Airway epithelial cell (primary cell): ENCODE results near the gene CYP2W1.

- RAMPAGE, long total RNA = no peak
These were observed 33.7 kb downstream of the GET4 start for GRCh38 chr7:909851-910614.

- RAMPAGE, long total RNA = no peak
These were observed 8.1 kb upstream of the ADAP1 start for GRCh38 chr7:962662-962872.

- RAMPAGE, long total RNA = no peak
These were observed 7.9 kb downstream of the COX19 start for GRCh38 chr7:967265-967934.

DNA sequence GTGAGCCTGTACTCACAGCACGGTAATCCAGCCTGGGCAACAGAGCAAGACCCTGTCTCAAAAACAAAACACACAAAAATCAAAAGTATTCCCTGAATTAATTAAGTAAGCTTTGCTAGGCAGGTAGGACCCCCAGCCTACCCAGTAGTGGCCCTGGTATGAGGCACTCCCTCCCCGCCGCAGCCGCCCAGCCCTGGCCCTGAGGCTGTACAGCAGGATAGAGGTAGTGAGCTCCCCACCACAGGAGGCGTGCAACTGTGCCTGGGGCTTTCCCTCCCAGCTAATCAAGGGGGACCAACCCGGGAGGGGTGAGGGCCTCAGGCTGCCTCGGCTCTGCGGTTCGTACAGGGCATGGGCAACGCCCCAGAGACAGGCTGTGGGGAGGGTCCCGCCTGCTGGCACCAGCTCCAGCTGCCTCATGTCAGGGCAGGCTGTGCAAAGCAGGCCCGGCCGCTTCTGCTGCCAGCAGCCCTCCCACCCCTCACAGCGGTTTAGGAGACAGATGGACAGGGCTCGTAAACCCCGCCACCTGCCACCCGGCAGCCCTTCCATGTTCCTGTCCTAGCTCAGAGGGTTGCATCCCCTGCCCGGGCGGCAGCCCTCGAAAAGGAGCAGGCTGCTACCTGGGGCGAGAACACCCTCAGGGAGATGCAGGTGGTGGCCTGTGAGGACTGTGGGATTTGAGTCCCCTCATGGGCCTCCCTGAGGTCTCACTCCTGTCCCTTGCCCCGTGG lies 839 bp upstream of the CYP2W1 start:
- RAMPAGE, long total RNA = no peak

GRCh38 chr7:983122-983674 lies at the start of gene CYP2W1:
Gene CYP2W1 (plus strand): TSS chr7:983181.
- RAMPAGE, long total RNA = no peak

- RAMPAGE, long total RNA = no peak
These were observed 21.4 kb upstream of the GPR146 start for GRCh38 chr7:1022840-1023539.

DNA sequence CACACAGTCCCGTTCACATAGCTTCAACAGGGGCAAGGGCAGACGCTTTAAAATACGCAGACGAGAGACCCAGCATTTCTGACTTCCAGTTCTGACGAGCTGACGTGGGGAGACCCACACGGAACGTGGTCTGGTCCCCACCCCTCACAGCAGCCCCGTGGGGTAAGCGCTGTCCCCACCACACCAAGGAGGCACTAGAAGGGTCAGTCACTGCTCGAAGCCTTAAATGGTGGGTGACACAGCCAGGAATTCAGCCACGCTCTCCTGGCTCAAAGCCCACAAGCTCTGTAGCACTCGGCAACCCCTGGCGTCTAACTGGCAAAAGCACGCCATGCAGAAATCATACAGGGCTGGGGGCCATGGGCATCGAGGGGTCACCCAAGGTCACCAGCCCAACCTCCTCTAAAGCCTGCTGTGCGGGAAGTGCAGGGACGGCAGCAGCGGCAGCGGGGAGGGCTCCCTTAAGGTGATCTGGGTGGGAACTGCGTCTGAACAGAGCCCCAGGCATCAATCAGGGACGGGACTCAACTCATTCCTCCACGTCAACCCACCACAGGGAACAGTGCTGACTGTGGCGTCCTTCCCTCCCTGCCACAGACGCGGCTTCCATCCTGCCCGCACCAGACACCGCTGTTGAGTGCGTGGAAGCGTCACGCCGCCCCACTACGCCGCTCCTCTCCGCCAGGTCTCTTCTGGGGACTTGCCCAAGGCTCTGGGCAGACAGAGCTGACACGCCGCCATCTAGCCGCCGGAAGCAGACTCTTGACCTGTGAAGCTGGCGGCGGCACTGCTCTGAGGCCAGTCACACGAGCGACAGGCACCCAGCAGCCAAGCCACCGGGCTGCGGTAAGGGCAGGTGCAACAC lies 7.8 kb downstream of the GPER1 start:
- RAMPAGE, long total RNA = no peak

- RAMPAGE, long total RNA = no peak
These were observed 7.1 kb downstream of the ZFAND2A start for GRCh38 chr7:1152620-1153513.

DNA sequence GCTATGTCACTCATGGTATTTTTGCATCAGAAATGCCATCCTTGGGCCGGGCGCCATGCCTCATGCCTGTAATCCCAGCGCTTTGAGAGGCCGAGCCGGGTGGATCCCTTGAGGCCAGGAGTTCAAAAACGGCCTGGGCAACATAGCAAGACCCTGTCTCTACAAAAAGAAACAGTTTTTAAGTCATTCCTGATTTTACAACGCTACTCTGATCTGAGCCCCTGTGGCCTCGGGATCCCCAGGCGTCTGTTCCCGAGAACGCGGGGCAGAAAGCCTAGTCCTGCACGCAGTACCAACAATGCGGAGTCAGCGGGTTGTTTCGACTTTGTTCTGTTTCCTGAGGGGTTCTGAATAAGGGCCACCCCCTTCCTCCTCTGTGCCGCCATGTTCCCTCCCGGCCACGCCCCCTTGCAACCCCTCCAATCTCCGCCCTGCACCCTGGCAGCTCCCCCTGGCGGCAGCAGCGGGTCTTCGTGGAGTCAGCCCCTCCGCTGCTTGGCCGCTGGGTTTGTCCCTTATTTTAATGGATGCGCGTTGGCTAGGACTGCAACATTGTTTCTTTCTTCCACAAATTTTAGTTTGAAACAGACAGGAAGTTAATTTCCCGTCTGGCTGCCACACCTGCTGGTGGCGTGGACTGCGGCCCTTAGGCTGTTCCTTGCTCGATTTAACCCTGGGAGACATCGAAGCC lies 9.8 kb upstream of the ZFAND2A start:
- RAMPAGE, long total RNA = no peak

DNA sequence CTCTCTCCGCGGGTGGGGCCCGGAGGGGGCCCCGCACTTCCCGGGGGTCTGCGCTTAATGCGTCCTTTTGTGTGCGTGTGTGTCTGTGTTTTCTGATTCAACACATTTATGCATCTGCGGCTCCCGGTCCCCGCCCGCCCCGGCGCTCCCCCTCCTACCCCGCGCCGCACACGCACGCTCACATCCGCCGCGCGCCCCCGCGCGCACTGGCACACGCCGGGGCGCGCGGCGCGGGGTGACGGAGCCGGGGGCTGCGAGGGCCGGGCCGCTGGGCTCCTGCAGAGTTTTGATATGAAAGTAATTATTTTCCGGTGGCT lies 4.7 kb downstream of the UNCX start:
- RAMPAGE, long total RNA = no peak

GRCh38 chr7:1289643-1290740 lies 57.3 kb downstream of the UNCX start:
- RAMPAGE, long total RNA = no peak

DNA sequence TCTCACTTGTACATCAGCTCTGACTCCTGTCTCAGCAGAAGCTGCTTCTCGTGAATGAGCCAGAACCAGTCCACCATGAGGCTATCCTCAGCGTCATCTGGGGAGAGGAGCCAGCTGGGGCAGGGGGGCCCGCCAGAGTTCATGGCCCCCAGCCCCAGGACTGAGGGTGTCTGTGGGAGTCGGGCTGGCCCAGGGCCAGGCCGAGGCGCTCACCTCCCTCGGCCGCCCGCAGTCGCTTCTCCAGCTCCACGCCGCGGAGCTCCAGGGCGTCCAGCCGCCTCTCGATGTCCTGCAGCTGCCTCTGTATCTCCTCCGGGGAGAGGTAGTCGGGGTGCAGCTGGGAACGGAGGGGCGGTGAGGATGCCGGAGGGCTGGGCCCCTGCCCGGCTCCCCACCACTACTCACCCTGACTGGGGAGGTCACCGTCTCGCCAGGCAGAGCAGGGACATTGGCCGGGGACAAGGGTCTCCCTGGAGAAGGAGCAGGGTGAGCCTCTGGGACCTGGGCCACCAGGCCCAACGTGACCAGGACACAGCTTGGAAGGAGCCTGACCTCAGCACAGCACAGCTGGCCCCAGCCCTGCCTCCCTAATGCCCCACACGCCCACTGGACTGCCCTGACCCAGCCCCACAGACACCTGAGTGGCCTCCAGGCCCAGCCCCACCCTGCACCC lies 21.2 kb downstream of the MICALL2 start:
- RAMPAGE, long total RNA = no peak

DNA sequence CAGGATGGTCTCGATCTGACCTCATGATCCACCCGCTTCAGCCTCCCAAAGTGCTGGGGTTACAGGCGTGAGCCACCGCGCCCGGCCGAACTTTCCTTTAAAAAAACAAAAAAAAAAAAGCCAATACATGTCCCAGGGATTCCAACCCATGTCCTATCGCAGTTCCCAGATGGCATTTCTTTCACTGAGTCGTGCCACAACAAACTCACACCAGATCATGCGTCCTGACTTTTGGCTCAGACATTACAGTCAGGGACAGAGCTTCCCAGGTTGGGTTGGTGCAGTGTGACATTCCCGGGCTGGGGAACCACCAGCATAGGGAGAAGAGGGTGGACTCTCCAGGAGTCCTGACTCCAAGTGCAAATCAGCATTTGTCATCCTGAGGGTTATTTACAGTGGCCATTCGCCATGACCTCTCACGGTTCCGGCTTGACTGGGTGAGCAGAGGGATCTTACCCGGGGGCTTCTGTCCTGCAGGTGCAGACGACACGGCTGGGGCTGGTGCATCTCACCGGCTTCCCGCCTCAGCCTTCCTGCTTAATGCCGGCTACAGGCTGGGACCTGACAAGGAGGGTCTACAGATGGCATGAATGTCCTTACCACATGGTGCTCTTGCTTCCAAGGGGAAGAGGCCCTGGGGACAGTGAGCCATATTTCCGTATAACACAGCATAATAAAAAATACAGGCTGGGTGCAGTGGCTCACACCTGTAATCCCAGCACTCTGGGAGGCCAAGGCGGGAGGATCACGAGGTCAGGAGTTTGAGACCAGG lies 12.4 kb upstream of the INTS1 start:
- RAMPAGE, long total RNA = no peak

- RAMPAGE, long total RNA = no peak
These were observed 11.9 kb downstream of the TMEM184A start for GRCh38 chr7:1543843-1544719.

GRCh38 chr7:1553376-1554087 lies 2.5 kb downstream of the TMEM184A start:
- RAMPAGE, long total RNA = no peak

DNA sequence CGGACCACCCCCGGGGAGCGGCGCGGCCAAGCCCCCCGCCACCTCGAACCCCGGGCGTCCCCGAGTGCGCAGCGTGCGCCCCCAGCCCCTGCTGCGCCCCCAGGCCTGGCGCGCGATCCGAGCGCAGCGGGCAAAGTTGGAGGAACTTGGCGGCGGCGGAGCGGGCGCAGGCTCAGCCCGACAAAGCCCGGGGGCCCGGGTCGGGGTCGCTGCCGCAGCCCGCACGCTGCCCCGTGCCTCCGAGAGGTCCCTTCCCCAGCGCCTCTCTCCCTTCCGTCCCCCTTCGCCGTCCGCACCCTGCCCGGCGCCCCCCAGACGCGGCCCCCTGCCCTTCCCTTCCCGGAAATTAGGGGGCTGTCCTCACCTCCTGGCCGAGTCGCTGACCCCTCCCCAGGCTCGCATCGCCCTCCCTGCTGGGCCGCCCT lies 337 bp downstream of the ELFN1 start:
- RAMPAGE, long total RNA = no peak

DNA sequence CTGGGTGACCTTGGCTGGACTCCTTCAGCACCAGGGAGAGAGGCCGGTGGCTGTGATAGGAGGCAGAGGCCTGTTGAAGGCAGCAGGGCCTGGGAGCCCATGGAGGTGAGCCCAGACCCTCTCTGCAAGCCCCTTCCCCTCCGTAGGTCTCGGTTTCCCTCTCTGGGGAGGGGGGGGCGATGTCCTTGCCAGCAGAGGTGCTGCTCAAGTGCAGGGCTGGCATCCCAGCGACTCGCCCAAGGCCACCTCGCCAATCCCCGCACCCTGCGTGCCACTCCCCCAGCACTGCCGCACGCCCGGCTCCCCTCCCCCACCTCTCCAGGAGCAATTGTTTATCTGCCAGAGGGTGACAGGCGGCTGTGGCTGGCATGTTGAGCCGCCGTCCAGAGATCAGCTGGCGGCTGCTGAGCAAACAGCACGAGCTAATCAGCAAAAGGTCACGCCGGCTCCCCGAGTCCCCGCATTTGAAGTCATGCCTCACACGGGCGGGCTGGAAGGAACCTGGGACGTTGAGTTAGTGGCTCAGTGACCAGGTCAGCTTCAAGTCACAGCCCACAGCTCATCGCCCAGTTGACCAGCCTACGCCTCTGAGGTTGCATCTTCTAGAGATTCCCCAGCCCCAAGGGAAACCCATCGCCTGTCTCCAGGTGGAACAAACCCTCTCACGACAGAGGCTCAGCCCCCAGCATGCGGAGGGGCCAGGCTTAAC lies 43.7 kb downstream of the ELFN1 start:
- RAMPAGE, long total RNA = no peak

GRCh38 chr7:1741917-1742461 lies 71.9 kb downstream of the ELFN1 start:
- RAMPAGE, long total RNA = no peak

DNA sequence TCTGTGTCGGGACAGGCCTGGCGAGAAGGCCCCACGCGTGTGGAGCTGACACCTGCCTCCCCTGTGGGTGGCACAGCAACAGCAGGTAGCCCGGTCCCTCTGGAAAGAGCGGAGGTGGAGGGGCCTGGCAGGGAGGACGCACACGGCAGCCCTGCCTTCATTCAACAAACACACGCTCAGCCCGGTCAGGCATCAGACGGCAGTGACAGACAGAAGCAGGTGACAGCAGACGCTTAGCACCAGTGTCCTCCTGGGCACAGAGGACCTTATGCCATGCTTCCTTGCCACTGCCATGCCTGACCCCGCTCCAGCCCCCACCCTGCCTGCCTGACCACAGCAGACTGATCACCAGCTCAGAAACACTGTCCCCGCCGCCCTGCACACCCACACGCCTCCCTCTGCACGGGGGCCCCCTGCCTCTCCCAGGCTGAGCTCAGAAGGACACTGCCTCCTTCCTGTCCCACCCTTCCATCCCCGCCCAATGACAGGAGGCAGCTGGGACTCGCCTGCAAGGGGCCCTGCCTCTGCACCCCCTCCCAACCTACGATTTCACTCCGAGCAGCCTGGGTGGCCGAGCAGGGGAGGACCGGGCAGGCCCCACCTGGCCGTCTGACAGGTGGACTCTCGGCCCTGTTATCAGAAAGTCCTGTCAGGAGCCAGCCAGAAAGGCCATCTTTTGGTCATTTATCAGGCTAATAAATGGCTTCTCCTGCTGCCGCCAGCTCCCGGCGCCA lies 183.4 kb downstream of the ELFN1 start:
- RAMPAGE, long total RNA = no peak

DNA sequence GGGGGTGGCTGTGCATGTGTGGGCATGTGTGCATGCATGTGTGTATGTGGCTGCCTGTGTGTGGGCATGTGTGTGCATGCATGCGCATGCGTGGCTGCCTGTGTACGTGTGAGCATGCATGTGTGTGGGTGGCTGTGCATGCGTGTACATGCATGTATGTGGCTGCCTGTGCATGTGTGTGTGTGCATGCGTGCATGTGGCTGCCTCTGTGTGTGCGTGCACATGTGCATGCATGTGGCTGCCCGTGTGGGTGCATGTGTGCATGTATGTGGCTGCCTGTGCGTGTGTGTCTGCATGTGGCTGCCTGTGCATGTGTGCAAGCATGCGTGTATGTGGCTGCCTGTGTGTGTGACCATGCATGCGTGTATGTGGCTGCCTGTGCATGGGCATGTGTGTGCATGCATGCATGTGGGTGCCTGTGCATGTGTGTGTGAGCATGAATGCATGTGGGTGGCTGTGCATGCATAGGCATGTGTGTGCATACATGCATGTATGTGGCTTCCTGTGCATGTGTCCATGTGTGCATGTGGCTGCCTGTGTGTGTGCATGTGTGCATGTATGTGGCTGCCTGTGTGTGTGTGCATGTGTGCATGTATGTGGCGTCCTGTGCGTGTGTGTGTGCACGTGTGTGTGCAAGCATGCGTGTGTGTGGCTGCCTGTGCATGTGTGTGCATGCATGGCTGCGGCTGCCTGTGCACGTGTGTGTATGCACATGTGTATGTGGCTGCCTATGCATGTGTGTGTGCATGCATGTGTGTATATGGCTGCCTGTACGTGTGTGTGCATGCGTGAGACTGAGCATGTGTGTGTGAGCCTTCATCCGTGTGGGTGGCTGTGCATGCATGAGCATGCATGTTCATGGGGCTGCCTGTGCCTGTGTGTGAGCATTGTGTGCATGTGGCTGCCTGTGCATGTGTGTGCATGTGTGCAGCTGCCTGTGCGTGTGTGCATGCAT lies 217.4 kb downstream of the ELFN1 start:
- RAMPAGE, long total RNA = no peak